ENCODE data around the gene TPTE.

GRCh38 chr21:6371811-6372114 is 4149.6 kb upstream of the TPTE start:
- PRO-cap, result no peak
- RAMPAGE, long total RNA, 3 experiments, result no peak in any of the 3 experiments

DNA sequence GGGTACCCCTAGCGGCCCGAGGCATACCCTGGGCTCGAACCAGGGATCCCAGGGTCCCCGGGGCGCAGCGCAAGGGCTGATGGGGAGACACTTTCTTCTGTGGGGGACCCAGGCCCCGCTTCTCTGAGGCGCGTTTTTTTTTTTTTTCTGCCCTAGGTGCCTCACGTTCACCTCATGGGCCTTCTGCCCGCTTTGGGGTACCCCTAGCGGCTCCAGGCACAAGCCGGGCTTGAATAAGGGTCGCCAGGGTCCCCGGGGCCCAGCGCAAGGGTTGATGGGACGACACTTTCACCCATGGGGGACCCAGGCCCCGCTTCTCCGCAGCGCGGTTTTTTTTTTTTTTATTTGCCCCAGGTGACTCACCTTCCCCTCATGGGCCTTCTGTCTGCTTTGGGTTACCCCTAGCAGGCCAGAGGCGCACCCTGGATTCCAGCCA is 1483.4 kb upstream of the TPTE start:
- PRO-cap, result no peak
- RAMPAGE, long total RNA, 3 experiments, result no peak in any of the 3 experiments

GRCh38 chr21:9837680-9838246 is 683.6 kb upstream of the TPTE start:
- PRO-cap, result no peak
- RAMPAGE, long total RNA, 3 experiments, result no peak in any of the 3 experiments

DNA sequence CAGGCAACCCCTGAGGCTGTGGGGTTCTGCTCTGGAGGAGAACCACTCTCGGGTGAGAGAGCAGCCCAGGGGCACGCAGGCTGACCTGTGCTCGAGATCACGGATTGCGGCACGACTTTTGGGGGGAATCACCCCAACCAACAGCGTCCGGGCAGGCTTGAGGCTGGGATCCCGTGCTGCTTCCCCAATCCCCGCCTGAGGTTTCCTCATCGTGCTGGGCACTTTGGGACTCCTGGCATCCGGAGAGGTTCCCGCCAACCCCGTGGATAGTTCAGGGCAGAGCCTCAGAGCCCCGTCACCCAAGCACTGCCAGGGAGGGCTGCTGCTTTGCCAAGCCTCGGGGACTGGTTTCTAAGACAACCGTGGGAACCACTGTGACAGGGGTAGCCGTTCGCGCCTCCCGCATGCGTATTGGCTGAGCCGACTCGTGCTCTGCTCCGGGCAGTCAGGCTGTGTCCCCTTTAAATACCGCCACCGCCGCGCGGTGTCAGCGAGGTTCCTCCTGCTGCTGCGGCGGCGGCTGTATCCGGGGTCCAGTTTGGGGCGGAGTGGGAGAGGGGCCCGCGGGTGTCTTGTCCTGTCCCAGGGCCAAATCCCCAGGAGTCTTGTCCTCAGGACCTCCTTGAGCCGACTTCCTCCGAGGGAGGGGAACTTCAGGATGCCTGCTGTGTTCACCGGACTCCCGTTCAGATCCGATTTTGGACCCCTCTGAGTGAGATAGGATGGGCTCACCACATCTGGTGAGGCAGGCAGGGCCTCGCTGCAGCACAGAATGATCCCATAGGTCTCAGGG is 682.1 kb upstream of the TPTE start:
- PRO-cap, result no peak
- RAMPAGE, long total RNA, 3 experiments, result no peak in any of the 3 experiments

DNA sequence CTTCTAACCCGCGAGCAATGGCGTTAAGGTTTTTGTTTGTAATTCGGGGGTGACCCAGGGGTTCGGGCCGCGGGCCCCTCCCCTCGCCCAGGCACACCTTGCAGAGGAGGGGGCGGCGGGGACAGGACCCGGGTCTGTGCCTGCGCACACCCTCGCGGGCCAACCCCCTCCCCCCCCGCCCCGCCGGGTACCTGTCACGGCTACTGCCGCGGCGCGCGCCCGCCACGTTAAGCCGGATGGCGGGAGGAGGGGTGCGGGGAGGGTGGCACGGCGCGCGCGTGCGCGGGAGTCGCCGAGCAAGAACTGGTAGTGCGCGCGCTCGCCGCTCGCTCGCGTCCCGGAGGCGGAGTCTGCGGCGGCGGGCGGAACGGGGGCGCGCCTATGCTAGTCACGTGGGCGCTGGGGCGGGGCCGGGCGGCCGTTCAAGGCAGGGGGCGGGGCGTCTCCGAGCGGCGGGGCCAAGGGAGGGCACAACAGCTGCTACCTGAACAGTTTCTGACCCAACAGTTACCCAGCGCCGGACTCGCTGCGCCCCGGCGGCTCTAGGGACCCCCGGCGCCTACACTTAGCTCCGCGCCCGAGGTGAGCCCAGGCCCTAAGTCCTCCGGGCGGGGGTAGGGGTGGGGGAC is at the start of gene TPTE:
TSS of gene TPTE (plus strand) at position 471 of the 629 bp plus-strand sequence.
- PRO-cap, result no peak
- RAMPAGE, long total RNA, 3 experiments, result no peak in any of the 3 experiments

DNA sequence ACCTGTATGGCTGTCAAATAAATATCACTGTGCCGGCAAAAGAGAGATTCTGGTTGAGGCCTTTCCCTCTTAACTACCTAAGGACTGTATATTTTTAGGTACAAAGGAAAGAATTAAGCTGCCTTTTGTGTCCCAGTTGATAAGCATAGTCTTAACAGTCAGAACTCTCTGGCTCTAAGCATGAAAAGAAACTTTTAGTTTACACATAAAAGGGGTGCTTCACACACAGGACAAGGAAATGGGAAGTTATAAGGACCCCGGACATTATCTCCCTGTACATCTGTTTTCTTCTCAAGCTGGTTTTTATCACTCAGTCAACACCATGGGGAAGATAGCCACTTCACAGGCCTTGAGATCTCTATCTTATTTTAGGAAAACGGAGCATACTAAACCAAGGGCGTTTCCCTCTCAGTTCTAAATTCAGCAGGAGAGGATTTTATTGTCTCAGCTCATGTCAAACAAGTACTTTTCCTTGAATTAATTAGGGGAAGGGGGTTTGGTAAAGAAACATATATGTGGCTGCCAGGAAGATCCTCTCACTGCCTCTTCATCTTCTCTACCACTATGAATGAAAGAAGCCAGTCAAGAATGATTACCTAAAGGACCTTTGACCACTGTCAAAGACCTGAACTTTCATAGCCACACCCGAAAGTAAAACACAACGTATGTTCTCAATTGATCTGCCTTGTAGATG is 71.4 kb upstream of the HSPA13 start:
- PRO-cap, result no peak
- RAMPAGE, long total RNA, 3 experiments, result no peak in any of the 3 experiments

GRCh38 chr21:14582049-14582822 is 36.1 kb upstream of the SAMSN1 start:
- PRO-cap, result no peak
- RAMPAGE, long total RNA, 3 experiments, result no peak in any of the 3 experiments

DNA sequence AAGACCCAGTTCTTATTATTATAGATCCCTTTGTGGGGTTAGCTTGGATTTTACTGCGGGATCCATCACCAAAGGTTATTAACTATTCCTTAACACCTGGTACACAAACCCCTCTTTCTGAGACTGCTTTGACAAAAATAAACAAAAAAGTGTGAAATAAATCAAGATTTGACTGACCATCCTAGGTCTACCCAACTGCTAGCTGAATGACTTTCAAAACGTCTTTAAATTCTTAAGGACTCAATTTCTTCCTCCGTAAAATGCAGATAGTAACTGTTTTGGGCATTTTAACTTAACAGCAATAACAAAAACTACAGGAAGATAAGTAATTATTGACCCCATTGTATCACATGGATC is 9.3 kb downstream of the NRIP1 start:
- PRO-cap, result no peak
- RAMPAGE, long total RNA, 3 experiments, result no peak in any of the 3 experiments

GRCh38 chr21:15065531-15066205 is 868 bp upstream of the NRIP1 start:
- PRO-cap, result bidirectional peak, plus-strand start at chr21:15065865, minus-strand start at chr21:15065925
- RAMPAGE, long total RNA, 3 experiments, result no peak in any of the 3 experiments

GRCh38 chr21:15134752-15135279 is 70.0 kb upstream of the NRIP1 start:
- PRO-cap, result no peak
- RAMPAGE, long total RNA, 3 experiments, result no peak in any of the 3 experiments

GRCh38 chr21:15150967-15151342 is 86.2 kb upstream of the NRIP1 start:
- PRO-cap, result no peak
- RAMPAGE, long total RNA, 3 experiments, result no peak in any of the 3 experiments

DNA sequence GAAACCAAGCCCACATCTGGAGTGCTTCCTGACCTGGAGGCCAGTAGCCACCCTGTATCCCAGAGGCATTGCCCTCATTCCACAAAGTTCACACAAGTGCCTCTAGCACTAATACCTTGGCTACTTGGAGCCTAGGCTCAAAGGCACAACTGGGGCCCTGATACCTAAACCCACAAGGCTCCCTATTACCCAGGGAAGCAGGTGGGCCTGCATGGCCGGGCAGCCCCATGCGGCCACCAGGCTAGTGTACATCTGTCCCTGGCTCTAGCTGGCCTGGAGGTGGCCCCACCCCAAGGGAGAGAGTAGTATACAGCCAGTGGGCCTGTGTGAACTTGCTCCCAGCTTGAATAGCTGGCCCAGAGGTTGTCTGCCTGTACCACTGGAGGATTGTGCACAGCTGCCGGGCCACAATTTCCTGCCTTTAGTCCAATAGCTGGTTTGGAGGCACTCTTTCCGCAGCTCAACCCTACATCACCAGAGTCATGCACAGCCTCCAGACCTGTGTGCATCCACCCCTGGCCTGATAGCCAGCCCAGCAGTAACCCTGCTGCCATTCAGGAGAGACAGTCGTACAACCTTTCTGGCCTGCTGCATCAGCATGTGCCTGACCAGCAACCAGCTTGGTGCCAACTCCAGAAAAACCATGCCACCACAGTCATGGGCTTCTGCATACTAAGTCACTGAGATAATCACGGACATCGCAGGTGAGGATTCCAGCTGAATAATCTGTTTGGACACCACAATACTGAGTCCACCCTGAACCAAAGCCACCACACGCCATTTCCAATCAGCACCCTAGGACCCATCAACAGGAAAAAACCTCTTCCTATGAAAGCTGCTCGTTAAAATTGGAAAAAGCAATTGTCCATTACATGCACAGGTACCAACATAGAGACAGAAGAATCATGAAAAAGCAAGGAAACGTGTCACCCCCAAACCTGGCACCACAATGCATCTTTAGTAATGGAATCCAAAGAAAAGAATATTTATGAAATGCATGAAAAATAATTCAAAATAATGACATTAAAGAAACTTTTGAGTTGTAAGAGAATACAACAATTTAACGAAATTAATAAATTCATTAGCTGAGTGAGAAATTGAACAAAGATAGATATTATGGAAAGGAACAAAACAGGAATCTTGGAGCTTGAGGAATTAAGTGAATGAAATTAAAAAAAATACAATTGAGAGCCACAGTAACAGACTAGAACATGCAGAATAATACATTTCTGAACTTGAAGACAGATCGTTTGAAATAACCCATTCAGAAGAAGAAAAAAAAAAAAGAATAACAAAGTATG is 52.6 kb downstream of the USP25 start:
- PRO-cap, result no peak
- RAMPAGE, long total RNA, 3 experiments, result no peak in any of the 3 experiments

GRCh38 chr21:15784403-15785143 is 54.8 kb downstream of the USP25 start:
- PRO-cap, result no peak
- RAMPAGE, long total RNA, 3 experiments, result no peak in any of the 3 experiments

GRCh38 chr21:16011479-16012229 is 281.9 kb downstream of the USP25 start:
- PRO-cap, result no peak
- RAMPAGE, long total RNA, 3 experiments, result no peak in any of the 3 experiments

- PRO-cap, result no peak
- RAMPAGE, long total RNA, 3 experiments, result no peak in any of the 3 experiments
Measured at GRCh38 chr21:17454285-17455330, 58.2 kb upstream of the CXADR start.

DNA sequence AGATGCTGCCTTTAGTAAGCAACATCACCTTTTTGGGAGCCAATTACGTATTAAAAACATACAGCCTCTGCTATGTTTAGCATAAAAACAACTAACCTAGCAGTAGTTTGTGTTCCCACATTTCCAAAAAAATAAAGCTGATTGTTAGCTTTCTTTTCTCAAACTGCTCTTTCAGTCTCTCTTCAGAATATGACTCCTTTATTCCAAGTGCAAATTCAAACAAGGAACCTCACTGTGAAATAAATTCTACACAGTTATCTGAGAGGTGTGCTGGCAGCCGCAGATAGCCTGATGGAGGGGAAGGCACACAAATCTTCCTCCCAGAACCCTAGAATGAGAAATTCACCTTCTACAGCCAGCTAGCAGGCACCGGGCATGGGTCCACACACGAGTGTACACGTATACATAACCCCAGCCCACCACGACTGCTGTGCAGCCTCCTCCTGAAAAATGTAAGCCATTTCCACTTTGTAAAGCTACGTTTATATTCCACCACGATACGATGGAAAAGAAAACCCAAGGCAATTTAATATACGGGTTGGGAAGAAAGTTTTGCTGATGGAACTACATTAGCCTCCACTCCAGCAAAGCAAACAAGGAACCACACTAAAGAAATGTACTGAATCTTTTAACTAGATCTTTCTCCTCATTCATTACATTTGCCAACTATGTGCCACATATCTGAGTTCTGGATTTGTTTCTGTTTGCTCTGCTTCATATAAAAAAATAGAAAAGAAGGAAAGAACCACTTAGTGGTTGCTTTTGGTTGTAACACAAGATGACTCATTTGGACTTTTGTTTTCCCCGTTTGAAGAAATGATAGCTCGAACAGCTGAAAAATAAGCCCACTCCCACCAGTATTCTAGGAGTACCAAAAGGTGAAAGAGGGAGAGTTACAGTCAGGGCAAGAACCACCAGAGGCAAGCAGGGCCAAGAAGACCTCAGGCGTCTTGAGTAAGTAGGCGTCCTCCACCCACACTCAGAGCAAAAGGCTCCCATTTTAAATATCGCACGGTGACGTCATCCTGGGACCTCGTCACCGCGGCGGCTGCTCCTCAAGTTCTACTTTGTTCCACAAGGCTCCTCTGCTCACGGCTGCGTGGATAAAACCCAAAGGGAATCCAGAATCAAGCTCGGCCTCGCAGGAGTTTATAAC is 1.6 kb downstream of the BTG3 start:
- PRO-cap, result bidirectional peak, plus-strand start at position 1,036 of the sequence, minus-strand start at position 913 of the sequence
- RAMPAGE, long total RNA, 3 experiments, result start-site peak on the plus strand in 1 of 3 experiments, centred at position 1,058 of the sequence, 6 reads per replicate

GRCh38 chr21:17900905-17901749 is 82.0 kb upstream of the C21orf91 start:
- PRO-cap, result no peak
- RAMPAGE, long total RNA, 3 experiments, result no peak in any of the 3 experiments

- PRO-cap, result no peak
- RAMPAGE, long total RNA, 3 experiments, result no peak in any of the 3 experiments
Measured at GRCh38 chr21:18759607-18759905, 356.0 kb upstream of the TMPRSS15 start.

DNA sequence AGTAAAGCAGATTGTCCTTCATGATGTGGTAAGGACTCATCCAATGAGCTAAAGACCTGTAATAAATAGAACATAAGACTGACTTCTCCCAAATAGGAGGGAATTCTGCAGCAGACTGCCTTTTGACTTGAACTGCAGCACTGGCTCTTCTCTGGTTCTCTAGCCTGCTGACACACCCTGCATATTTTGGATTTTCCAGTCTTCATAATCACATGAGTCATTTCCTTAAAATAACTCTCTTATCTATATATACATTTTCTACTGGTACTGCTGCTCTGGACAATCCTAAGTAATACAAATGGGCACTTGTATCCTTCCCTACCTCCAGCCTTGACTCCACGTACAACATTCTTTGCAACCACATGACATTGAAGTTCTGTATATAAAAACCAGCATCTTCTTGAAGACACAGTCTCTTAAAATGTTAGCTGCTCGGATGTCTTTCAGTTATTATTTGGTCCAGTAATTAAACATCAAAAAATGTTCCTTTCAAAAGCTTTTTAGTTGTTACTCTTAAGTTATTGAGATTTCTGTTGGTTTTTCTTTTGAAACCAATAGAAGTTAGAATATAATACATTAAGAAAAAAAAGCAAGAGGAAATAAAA is 429.4 kb upstream of the TMPRSS15 start:
- PRO-cap, result no peak
- RAMPAGE, long total RNA, 3 experiments, result no peak in any of the 3 experiments

DNA sequence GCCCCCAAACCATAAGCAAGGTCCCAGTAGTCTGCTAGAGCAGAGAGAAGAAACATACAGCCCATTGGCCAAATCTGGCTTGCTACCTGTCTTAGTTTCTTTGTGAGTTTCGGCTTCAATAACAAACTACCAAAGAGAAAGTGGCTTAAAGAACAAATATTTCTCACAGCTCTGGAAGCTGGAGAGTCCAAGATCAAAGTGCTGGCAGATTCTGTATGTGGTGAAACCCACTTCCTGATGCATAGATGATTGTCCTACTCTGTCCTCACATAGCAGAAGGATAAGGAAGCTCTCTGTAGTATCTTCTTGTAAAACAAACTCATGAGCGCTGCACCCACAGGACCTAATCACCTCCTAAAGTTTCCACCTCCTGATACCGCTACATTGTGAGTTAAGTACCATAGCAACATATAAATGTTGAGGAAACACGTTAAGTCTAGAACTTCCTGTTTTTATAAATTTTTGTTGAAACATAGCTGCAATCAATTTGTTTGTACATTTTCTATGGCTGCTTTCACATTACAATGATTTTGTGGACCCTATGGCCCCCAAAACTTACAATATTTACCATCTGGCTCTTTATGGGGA is 1423.2 kb downstream of the NCAM2 start:
- PRO-cap, result no peak
- RAMPAGE, long total RNA, 3 experiments, result no peak in any of the 3 experiments

All from tibial nerve (tissue), 3 donors.